ENCODE measurements around a stretch of chr2.

- RRBS = no CpG with 5 or more reads among the region's 10 CpGs
Observed at GRCh38 chr2:240864319-240865069, 4.1 kb upstream of the AGXT start.

GRCh38 chr2:240874061-240874382 lies 5.4 kb downstream of the AGXT start:
- RRBS = no CpG with 5 or more reads among the region's 10 CpGs

DNA sequence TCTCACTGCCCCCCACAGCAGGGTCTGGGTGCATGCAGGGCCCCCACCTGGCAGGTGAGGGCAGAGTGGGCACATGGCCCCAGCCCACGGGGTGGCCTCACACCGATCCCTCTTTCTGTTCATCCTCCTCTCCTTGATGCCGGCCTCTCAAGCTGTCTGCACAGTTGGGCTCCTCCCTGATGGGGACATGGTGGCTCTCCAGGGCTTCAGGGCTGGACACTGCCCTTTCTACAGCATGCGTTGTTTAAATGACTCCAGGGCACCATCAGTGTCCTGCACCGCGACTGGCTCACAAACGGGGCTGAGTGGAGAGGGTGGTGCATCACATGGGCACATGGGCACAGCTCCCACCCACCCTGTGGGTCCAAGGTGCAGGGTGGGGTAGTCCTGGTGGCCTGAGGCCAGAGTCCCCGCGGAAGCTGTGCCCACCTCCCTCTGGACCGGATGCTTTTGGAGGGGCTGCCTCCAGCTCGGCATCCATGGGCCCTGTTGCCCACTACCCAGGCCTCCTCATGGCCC lies 12.5 kb upstream of the SNED1 start:
- RRBS = no CpG with 5 or more reads among the region's 11 CpGs

DNA sequence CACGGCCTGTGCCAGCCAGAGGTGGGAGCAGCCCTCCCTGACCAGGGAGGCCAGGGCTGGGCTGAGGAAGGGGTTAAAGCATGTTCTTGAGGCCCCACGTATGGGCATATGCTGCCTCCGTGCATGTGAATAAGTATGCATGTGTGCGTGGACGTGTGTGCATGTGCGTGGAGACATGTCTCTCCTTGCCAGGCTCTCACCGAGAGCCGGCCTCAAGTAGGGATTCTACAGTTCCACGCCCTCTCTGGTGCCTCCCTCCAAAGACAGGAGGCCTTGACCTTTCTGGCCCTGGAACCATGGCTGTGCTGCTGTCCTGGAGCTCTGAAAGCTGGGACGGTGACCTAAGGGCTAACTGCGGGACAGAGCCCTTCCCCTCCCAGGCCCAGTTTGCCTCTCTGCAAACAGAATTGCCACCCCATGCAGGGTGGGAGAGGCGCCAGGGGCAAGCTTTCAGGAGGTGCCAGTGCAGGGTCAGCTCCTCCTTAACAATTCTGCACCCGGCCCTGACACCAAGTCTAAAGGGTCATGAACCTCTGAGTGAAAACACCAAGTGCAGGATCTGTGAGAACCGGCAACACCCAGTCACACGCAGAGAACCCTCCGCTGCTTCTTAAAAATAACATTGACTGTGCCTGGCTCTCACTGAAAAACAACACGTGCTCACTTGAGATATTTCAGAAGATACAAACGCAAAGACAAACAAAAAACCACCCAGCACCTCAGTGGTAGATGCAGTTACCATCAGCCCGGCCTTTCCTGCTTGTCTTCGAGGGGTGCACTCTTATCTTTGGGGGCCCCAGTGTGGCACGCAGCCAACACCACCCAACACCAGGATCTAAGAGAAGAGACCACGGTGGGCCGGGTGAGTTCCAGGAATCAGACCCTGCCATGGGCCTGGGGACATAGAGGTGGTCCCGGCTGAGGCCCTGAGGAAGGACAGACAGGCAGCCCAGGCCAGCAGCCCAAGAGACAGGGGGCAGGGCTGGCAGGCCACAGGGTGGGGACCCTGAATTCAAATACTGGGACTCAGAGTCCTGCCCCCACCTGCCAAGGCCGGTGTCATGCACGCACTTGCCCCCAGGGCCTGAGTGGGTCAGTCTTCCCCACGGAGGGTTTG lies 1.1 kb upstream of the SNED1 start:
- RRBS = 96% methylated on average over 6 of the region's 27 CpGs

GRCh38 chr2:241011583-241012151 lies 13.2 kb downstream of the SNED1 start:
- RRBS = no CpG with 5 or more reads among the region's 18 CpGs

- RRBS = no CpG with 5 or more reads among the region's 43 CpGs
Observed at GRCh38 chr2:241049364-241050593, 51.4 kb downstream of the SNED1 start.

DNA sequence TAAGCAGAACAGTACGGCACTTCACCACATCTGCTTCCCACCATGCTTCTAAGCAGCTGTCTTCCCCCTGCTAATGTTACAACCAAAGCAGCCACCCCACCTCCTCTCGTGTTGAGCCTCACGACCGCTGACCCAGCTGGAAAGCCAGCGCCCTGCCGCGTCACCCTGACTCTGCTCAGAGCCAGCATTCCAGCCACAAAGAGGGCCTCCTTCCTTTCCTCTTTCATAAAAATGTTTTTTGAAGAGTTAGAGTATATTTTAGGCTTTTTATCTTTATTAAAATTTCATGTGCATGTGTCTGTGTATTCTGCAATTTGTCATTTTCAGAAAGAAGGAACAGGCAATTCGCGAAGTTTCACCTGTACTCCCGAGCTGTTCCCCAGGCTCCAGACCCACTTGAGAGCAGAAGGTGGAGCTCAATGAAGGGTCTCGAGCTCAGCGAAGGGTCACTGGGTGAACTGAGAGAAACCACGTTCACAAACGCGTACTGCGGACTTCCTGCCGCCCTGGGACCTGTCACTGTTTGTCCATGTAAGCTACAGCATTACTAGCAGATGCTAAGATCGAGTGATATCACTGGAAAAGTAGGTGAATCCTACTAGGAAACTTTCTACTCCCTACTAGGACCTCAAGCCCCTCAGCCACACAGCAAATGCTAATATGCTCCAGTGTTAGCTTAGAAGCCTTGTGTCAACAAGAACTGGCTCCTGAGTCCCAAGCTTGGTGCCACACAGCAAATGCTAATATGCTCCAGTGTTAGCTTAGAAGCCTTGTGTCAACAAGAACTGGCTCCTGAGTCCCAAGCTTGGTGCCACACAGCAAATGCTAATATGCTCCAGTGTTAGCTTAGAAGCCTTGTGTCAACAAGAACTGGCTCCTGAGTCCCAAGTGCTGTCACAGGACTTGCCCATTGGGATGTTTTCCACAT lies 9.0 kb downstream of the MTERF4 start:
- RRBS = no CpG with 5 or more reads among the region's 18 CpGs

GRCh38 chr2:241111145-241111755 lies 9.2 kb upstream of the MTERF4 start:
- RRBS = no CpG with 5 or more reads among the region's 16 CpGs

GRCh38 chr2:241114693-241115604 lies 12.9 kb upstream of the MTERF4 start:
- RRBS = no CpG with 5 or more reads among the region's 18 CpGs

DNA sequence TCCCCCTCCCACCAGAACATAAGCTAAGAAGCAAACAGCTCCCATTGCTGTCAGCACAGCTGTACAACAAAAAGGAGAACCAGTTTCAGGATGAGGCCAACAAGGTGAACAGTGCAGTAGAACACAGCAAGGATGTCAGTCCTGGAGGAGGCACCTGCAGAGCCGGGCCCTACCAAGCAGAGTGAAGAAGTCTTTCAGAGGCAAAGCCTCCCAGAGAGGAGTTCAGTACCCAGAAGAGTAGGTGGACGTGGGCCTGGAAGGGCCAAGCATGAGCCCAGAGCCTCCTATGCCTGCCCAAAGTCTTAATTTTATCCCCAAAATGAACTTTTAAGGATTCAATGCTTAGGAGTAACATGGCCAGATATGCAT lies 983 bp downstream of the PASK start:
- RRBS = no CpG with 5 or more reads among the region's 2 CpGs

- RRBS = no CpG with 5 or more reads among the region's 1 CpG
Observed at GRCh38 chr2:241309720-241310189, 5.7 kb downstream of the HDLBP start.

DNA sequence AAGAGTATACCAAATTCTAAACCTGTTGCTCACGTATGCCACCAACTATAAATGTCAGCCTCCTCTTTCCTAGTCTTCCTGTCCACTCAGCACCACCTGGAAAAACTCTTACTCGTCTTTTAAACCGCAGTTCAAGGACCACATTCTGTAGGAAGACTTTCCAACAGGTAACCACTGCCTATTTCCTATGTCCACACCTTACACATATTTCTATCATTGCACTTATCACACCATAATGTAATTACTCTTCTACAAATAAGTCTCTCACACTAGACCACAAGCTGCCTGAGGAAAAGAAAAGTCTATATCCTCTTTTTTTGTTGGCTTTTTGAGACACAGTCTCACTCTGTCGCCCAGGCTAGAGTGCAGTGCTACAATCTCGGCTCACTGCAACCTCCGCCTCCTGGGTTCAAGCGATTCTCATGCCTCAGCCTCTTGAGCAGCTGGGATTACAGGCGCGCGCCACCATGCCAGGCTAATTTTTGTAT lies 2.5 kb downstream of the HDLBP start:
- RRBS = no CpG with 5 or more reads among the region's 10 CpGs

- RRBS = no CpG with 5 or more reads among the region's 6 CpGs
Observed at GRCh38 chr2:241358221-241359026, 2.3 kb downstream of the FARP2 start.

DNA sequence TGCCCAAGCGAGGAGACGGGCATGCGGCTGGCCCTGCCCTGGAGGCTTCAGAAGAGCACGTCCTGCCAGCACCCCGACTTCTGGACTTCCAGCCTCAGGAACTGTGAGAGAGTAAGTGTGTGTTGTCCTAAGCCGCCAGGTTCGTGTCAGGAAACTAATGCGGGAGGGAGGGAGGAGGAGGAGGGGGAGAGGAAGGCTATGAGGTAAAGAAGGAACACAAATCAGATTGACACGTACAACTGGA lies 11.7 kb upstream of the BOK start:
- RRBS = no CpG with 5 or more reads among the region's 9 CpGs

DNA sequence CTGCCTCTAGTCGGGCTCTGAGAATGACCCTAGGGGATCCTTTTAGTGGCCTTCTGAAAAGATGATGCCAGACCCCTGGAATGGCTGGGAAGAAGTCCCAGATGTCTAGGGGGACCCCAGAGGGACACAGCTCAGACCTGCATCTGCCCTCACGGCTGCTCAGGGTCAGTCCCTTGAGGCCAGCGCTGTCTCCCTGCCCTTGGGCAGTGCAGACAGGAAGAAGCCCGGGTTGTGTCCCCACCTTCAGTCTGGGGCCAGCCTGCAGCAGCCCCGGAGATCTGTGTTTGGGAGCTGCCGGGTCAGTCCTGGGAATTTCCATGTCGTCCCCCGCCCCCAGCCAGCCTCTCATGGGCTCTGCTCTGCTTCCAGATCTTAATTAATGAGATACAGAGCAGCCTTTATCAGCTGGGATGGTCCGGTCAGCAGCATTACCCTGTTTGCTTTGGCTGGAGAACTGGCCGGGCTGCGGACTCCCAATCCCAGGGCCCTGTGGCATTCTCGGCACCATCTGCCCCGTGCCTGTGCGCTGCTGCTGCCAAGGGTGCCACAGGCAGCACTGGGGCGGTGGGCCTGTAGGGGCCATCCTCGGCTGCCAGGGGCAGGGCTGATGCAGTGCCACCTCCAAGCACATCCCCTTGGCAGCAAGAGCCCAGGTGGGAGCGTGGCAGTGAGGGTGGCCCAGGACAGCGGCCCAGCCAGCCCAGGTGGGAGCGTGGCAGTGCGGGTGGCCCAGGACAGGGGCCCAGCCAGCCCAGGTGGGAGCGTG lies 2.4 kb downstream of the BOK start:
- RRBS = 3% methylated on average over 2 of the region's 21 CpGs

DNA sequence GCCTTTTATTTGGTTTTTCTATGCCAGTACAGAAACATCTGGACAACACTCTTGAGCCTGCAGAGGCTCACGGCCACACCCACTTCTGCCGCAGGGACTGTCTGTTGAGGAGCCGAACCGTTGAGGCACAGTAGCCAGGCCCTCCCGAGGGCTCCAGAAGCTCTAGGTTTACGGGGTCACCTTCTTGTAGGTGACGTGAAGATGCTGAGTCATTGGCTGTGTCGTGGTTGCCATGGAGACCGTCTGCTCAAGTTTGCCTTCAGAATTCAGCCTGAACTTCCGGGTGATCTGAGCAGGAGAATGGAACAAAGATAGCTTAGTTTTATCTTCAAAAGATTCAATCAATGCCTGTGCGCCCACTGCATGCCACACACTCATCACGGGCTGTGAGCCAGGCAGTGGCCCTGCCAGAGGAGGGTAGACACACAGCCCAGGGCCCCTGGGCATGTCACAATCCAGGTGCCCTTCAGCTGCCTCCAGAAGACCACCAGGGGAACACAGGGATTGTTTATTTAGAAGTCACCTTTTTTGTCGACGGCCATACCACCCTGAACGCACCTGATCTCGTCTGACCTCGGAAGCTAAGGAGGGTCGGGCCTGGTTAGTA lies 26.0 kb downstream of the BOK start:
- RRBS = no CpG with 5 or more reads among the region's 18 CpGs

DNA sequence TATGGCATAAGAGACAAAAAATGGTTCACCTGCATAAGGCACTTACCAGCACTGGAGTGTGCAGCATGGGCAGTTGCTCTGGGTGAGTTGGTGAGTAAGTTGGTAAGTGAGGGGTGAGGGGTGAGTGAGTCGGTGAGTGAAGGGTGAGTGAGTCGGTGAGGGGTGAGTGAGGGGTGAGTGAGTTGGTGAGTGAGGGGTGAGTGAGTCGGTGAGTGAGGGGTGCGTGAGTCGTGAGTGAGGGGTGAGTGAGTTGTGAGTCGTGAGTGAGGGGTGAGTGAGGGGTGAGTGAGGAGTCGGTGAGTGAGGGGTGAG lies 17.4 kb downstream of the THAP4 start:
- RRBS = no CpG with 5 or more reads among the region's 7 CpGs

GRCh38 chr2:241637799-241638577 lies 495 bp downstream of the ATG4B start:
- RRBS = 1% methylated on average over 23 of the region's 66 CpGs

DNA sequence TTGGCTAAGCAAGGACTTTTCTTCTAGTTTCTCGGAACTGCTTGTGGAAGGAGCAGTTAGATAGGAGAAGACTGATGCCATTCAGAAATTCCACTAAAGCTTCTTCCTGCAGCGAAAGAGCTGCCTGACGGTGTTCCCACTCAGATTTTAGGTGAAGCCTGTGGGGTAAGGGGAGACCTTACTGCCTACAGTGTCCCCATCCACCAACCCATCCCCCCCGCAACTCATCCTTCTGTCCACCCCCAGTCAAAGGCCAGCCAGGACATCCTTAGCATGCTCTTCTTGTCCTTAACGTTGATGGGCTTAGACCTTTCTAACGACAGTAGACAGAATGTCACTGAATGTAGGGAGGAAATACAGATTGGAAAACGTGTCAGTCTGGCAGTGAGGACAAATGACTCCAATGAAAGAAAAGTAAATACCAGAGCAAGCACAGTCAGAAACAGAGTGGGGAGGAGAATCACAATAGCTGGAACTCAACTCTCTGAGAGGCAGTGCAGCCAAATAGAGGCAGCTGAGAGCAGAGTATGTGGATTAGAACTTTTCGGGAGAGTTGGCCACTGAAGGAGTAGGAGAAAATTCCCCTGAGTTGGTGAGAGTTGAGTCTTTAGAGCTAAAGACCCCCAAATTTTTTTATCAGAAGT lies 24.2 kb downstream of the ATG4B start:
- RRBS = no CpG with 5 or more reads among the region's 8 CpGs

DNA sequence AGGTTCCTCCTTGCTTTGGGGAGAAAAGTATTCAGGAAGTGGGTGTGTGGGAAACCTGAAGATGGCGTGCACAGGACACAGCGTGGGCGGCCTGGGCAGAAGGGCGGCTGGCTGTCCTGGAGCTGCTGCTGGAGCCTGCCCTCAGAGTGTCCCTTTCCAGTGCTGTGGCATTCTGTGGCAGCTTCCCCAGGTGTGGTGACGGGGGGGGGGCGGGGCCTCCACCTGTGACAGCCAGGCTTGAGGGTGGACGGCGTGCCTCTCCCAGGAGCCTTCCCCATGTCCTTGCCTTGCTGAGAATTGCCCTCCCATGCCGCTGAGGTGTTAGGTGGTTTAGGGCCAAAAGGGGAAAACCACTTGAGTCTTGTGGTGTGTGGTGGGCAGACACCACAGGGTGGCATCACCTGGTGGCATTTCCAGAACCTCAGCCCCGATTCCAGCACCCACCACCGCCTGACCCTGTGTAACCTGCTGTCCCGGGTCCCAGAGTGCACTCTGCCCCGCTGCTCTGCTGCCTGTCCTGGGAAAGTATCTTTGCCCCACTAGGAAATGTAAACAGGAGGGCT lies 13.7 kb downstream of the DTYMK start:
- RRBS = no CpG with 5 or more reads among the region's 13 CpGs

Measured in BE2C (cell line).